ENCODE results near the genes GSC2, GP1BB and KLHL22.

- PRO-cap, 2 experiments = no peak in any of the 2 experiments
Measured at GRCh38 chr22:19150219-19150496, at the start of gene GSC2. Gene GSC2, minus strand, starts transcription at chr22:19150292.

DNA sequence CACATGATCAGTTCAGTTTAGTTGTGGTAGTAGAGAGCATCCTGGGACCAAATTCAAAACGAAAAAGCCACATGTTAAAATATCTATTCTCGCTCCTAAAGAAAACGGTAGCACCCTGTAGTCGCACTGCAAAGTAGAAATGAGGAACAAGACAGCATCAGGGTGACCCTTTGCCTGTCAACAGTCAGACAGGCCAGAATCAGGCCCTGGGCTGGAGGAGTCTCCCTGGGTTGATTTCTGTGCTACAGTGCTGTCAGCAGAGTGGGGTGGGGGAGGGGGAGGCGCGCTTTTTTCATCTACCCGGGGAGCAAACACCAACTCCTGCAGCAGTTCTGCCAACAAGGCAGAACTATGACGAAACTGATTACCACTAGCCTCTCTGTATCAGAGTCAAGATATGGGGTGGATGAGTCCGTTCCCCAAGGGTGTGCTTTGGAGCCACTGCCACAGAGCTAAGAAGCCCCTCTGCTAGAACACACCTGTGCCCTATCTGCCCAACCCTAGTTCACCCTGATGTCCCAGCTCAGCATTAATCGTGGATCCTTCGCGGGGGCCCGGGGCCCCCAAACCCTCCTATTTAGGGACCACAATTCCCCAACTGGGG lies 1.1 kb downstream of the HIRA start:
- PRO-cap, 2 experiments = peak in 2 of 2 experiments; most common plus-strand start position 384 of the sequence (in 1); most common minus-strand start position 353 of the sequence (in 2)

GRCh38 chr22:19430975-19431562 lies 464 bp downstream of the HIRA start:
- PRO-cap, 2 experiments = no peak in any of the 2 experiments

GRCh38 chr22:19543807-19544025 lies 19.5 kb upstream of the CLDN5 start:
- PRO-cap, 2 experiments = no peak in any of the 2 experiments

- PRO-cap, 2 experiments = no peak in any of the 2 experiments
Measured at GRCh38 chr22:19603591-19603993, 79.4 kb upstream of the CLDN5 start.

GRCh38 chr22:19723123-19723725 lies at the start of gene GP1BB:
Gene GP1BB, plus strand, starts transcription at chr22:19723539.
- PRO-cap, 2 experiments = no peak in any of the 2 experiments

- PRO-cap, 2 experiments = no peak in any of the 2 experiments
Measured at GRCh38 chr22:19877870-19878588, 23.4 kb upstream of the GNB1L start.

- PRO-cap, 2 experiments = no peak in any of the 2 experiments
Measured at GRCh38 chr22:19935683-19936396, 5.7 kb upstream of the COMT start.

GRCh38 chr22:20033060-20033245 lies 12.0 kb downstream of the TANGO2 start:
- PRO-cap, 2 experiments = no peak in any of the 2 experiments

- PRO-cap, 2 experiments = no peak in any of the 2 experiments
Measured at GRCh38 chr22:20034937-20036152, 14.4 kb downstream of the TANGO2 start.

DNA sequence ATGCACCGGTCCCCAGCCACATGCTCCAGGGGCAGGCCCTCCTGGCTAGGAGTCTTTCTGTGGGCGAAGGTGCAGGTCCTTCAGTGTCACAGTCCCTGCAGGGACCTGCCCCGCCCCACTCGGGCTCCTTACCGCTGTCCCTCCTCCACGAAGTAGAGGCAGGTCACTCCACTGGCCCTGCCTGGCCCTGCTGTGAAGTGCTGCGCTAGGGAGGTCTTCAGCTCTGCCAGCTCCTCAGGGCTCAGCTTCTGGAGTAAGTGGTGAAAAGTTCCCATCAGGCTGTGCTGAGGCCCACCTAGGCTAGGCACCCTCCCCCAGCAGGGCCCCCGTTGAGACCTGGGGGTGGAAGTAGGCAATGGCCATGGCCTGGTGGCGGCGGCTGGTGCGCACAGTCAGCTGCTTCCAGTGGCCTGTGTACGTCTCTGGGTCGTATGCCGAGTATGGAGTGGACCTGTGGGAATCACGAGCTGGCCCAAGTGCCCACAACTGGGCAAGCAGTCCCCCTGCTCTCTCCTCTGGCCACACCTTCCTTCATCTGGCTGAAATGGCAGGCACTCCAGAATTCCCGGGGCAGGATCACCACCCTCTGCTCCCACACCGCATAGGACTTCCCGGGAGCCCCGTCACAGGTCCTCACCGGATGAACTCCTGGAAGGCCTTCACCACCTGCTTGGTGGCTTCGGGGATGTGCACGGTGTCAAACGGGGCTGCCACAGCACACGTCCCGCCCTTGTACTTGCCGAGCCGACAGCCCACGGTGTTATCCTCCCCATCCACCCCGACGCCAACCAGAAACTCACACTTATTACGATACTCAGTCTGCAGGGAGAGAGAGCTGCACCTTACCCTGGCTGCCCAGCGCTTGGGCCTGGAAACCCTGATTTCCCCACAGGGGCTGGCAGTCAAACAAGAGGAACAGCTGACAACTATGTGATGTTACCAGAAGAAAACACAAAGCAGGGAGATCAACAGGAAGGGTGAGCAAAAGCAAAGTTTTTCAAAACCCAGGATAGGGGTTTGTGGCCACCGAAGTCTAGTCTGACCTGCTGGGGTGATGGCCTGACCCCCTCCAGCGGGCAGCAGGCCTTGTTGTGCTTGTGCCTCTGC lies 922 bp upstream of the RANBP1 start:
- PRO-cap, 2 experiments = no peak in any of the 2 experiments

DNA sequence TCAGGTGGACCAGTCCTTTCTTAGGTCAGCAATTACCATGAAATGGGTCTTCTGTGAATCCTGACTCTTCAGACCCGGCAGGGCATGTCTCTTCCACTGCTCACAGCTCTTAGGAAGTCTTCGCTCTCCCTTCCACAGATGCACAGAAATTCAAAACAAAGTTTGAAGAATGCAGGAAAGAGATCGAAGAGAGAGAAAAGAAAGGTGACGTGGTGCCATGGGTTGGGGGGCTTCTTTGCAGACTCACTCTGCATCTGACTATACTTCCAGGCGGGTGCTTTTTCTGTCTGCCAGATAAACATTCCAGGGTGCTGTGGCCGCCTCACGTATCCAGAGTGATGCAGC lies 5.5 kb upstream of the ZDHHC8 start:
- PRO-cap, 2 experiments = no peak in any of the 2 experiments

- PRO-cap, 2 experiments = no peak in any of the 2 experiments
Measured at GRCh38 chr22:20203315-20204616, 52.9 kb upstream of the CCDC188 start.

DNA sequence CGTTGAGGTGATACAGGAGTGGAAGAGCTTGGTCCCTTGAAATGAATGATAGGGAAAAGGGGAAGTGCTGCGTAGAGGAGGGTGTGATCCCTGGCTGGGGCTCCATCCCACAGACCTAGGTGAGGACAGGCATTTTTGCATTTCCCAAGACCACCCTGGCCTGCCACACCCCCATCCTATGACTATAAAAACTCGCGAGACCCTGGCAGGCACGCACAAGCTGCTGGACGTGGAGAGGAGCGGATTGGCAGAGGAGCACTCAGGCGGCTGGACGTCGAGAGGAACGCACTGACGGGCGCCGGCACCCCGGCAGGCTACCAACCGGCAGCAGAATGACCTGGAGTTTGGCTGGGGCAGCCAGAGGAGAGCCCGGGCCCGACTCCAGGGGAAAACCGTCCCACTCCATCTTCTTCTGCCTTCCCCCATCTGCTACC lies 32.6 kb downstream of the RTN4R start:
- PRO-cap, 2 experiments = no peak in any of the 2 experiments

GRCh38 chr22:20238946-20239683 lies 29.0 kb downstream of the RTN4R start:
- PRO-cap, 2 experiments = no peak in any of the 2 experiments

DNA sequence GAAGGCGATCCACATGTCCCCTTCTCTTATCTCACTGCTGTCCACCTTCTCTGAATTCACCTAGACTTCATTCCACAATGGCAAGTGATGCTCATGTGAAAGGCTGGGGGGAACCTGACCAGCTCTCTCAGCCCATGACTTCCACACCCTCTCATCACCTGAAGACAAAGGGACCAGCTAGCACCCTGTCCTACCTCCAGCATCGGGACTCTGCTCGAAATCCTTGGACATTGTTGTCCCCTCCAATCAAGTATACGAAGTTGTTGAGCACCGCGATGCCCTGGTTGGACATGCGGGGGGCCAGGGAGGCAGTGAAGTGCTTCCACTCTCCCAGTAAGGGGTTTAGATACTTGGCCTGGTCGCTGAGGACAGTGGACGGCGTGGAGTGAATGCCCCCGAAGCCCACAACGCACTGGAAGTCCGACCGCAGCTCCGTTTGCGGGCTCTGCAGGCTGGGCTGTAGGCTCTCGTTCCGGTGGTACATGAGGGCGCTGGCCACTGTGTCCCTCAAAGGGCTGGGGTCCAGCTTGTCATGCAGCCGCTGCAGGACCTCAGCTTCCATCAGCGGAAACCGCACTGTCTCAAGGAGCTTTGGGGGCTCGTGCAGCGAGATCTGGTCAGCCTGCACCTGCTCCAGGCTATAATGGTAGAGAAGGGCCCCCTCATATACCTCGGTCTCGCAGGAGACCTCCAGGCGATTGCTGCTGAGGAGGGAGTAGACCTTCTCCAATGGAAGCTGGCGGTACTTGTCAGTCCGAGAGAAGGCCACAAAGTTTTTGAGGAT lies 27.2 kb upstream of the SCARF2 start:
- PRO-cap, 2 experiments = no peak in any of the 2 experiments

- PRO-cap, 2 experiments = peak in 2 of 2 experiments; most common plus-strand start chr22:20495994 (in 2); most common minus-strand start chr22:20495789 (in 2)
Measured at GRCh38 chr22:20495689-20496298, at the start of gene KLHL22. Gene KLHL22, minus strand, starts transcription at chr22:20495795.

- PRO-cap, 2 experiments = no peak in any of the 2 experiments
Measured at GRCh38 chr22:20566296-20566710, 58.9 kb downstream of the MED15 start.

DNA sequence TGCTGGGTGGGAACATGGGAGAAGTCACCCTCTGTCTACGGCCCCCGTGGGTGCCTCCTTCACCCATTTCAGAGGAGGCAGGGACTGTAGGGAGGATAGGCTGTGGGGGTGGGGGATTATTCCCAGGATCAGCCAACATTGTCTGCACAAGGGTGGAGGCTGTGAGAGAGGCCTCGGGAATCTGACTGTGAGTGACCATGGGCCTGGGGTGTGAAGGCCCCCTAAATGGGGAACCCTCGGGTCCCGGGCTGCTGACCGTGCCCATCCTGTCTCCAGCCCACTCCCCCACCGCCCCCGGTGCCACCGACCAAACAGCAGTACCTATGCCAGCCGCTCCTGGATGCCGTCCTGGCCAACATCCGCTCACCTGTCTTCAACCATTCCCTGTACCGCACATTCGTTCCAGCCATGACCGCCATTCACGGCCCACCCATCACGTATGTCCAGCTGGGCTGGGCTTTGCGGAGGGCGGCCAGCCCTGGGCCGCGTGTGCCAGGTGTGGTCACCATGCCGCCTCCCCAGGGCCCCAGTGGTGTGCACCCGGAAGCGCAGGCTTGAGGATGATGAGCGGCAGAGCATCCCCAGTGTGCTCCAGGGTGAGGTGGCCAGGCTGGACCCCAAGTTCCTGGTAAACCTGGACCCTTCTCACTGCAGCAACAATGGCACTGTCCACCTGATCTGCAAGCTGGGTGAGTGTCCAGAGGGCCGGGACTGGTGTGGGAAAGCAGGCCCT lies 77.3 kb downstream of the MED15 start:
- PRO-cap, 2 experiments = no peak in any of the 2 experiments

DNA sequence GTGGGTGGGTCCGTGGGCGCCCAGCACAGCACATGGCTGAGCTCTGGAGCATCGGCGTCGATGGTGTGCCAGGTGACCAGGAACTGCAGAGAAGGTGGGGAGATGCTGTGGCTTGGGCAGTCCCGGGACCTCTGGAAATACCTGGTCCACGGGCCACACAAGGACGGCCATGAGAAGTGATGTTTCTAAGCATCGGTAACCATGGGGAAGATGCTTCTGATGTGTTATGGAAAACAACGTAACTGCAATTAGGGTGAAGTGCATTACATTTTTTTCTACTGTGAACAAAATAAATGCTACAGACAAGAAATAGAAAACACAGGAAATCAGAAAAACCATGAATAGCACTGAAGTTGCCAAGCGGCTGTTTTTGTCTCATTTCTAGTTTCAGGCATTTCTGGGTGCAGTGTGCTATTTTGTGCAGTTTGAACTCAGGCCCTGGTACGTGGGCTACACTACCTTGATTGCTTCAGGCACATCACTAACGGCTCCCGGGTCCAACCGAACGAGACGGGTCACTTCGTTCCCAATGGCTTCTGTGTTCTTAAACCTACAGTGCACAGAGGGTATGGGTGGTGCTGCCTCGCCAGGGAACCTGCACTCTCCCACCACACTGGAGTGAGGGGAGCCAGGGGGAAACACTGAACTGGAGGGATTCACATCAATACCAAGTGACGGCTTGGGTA lies 46.5 kb upstream of the SERPIND1 start:
- PRO-cap, 2 experiments = no peak in any of the 2 experiments